Vein endothelial cell (primary cell): ENCODE results near the genes PDE4C, PGPEP1 and ARMC6.

DNA sequence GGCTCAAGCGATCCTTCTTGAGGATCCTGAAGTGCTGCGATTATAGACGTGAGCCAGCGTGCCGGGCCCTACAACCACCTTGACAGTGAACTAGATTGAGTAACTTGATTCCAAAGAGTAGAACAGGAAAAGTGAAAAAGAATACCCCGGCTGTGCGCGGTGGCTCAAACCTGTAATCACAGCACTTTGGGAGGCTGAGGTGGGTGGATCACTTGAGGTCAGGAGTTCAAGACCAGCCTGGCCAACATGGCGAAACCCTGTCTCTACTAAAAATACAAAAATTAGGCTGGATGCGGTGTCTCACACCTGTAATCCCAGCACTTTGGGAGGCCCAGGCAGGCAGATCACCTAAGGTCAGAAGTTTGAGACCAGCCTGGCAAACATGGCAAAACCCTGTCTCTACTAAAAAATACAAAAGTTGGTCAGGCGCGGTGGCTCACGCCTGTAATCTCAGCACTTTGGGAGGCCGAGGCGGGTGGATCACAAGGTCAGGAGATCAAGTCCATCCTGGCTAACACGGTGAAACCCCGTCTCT lies 5.6 kb downstream of the IFI30 start:
- CAGE, long polyA plus RNA, result no peak

GRCh38 chr19:18224908-18225424 lies 1.3 kb downstream of the PDE4C start:
- CAGE, long polyA plus RNA, result no peak

GRCh38 chr19:18225520-18226801 lies at the start of gene PDE4C:
Gene PDE4C (minus strand): TSS chr19:18226438.
- CAGE, long polyA plus RNA, result no peak

GRCh38 chr19:18340207-18340973 lies at the start of gene PGPEP1:
Gene PGPEP1 (plus strand): TSS chr19:18340598.
- CAGE, long polyA plus RNA, result no peak

- CAGE, long polyA plus RNA, result no peak
These were observed 746 bp downstream of the GDF15 start for GRCh38 chr19:18386750-18387058.

DNA sequence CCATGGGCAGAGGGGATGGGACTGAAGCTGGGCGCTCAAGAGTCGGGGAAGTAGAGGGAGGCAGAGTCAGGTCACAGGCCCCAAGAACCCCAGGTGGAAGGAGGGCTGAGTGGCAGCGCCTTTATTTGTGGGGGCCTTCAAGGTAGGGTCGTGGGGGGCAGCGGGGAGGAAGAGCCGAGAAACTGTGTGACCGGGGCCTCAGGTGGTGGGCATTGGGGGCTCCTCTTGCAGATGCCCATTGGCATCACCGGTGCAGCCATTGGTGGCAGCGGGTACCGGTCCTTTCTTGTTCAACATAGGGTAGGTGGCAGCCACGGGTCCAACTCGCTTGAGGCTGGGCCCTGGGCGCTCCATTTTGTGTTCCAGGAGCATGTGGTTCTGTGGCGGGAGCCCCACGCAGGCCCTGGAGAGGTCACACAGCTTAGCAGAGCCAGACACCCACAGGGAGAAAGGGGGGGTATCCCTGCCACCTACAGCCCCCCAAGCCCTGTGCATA lies 3.2 kb downstream of the ISYNA1 start:
- CAGE, long polyA plus RNA, result no peak

GRCh38 chr19:18457980-18458355 lies 20.0 kb upstream of the ISYNA1 start:
- CAGE, long polyA plus RNA, result no peak

DNA sequence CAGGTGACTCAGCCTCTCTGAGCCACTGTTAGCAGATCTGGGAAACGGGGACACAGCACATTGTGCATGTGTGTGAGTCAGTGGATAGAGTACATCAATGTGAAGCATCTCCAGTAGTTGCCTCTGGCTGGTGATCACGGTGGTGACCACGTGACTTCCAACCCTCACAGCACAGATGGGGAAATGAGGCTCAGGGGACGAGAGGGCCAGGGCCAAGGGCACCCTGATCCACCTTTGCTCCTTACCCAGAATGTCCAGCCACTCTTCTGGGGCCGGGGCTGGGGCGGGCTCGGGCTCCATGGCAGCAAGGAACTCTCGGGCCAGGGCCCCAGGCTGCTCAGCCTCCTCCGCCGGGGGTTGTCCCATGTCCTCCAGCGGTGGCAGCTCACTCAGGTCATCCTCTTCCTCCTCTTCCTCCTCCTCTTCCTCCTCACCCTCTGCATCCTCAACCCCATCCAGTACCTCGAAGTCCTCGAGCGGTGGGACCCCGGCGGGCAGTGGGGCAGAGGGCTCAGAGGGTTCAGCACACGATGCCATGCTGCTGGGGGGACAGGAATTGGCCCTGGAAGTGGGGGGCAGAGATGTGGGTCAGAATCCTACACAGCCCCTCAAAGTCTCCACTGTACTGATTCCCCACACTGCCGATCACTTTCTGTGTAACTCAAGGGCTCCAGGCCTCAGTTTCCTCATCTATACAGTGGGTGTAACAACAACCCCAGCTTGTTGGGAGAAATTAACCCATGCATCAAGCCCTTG lies 1.8 kb downstream of the FKBP8 start:
- CAGE, long polyA plus RNA, result no peak

DNA sequence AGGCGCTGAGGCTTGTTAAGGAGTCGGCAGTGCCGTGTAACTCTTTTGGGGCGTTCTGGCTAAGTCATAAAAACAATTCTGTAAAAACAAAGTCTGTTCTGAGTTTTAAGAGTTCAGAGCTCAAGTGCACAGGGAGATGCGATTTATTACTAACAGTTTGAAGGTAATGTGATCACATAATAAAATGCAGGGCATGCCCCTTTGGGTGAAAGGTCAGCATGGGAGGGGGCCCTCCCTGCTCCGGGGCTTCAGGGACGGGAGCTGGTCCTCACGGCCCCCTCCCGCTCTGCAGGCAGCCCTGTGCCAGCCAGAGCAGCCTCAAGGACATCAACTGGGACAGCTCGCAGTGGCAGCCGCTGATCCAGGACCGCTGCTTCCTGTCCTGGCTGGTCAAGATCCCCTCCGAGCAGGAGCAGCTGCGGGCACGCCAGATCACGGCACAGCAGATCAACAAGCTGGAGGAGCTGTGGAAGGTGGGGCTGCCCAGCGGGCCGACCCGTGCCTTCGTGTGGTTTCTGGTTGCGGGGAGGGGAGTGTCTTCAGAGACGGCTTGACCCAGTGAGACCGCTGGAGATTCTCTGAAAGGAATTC lies 18.7 kb downstream of the UPF1 start:
- CAGE, long polyA plus RNA, result no peak

DNA sequence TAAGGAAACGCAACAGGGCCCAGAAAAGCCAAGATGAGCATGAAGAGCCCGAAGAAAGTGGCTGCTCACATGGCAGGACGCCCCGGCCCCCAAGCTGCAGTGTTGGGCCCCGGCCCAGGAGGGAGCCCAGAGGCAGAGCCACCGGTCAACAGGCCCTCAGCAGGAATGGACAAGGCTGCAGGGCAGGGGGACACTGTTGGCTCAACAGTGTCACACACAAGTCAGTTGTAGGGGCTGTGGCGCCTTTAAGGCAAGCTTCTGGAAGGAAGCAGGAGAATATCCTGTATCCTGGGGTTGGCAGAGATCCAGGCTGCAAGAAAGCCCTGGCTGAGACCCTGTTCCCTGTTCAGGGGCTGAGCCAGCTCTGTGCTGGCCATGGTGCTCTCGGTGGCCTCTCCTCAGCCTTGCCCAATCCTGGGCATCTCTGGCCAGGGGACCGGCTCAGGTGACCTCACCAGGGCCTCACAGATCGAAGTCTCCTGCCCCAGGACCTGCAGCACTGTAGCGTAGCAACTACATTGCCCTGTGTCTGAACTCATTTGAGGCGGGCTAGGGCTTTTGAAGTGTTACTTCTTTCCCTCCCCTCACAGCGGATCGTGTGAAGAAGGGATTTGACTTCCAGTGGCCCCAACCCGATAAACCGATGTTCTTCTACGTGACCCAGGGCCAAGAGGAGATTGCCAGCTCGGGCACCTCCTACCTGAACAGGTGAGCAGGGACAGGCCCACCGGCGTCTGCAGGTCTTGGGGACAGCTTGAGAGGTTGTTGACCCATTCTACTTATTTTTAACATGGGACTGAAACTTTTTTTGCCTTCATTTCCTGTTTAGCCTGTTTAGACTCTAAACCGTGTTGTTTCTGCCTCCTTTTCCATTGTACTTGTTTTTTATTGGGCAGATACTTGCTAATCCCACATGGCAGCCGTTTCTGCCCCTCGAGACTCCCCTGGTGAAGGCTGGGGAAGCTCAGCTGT lies 28.3 kb downstream of the UPF1 start:
- CAGE, long polyA plus RNA, result no peak

DNA sequence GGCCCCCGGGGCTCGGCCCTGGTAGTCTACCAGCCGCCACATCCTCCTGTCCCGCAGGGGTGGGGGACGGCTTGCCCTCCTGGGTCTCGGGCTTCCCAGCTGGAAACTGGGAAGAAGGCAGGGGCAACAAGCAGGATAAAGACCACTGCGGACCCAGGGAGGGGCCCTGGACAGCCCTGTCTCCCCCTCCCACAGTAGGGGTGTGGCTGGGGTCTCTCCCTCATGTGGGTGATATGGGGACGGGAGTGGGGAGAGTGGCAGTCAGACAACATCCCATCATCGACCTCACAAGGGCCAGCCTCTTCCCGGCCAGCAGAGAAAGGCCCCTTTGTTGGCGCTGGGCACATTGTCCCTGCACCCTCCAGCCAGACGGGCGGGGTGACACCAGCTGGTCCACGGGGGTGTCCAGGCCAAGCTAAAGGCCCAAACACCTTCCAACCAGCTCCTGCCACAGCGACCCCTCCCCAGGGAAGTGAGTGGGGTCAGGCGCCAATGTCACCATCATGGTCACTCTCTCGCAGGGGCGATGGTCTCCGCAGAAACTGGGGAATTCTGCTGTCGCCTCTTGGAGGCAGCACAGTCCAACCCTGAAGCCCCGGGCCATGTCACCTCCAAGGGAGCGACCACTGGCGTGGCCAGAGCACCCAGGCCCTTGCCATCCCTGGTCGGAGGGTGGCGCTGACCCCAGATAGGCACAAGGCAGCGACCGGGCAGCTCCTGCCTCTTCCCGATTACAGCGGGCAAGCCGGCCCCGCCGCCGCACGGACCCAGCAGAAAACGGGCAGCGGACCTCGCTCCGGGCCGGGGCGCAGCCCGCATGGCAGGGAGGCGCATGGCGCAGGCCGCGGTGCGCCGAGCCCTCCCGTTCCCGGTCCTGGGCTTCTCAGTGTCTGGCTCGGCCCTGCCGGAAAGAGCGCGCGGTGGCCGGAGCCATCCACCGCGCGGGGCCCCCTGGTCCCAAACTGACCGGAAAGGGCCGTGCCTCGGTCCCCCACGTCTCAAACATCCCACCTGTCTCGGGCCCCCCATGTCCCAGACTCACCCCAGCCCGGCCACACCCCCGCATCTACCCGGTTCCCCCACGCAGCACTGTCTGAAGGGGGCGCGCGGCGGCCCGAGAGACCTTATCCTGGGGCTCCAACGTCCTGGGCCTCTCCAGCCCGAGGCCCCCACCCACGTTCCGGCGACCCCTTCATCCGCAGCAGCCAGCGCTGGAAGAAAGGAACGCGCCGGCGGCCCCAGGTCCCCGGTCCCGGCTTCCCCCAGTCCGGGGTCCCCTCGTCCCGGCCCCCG lies 992 bp downstream of the CERS1 start:
- CAGE, long polyA plus RNA, result no peak

- CAGE, long polyA plus RNA, result no peak
These were observed 549 bp upstream of the CERS1 start for GRCh38 chr19:18896501-18896913.

DNA sequence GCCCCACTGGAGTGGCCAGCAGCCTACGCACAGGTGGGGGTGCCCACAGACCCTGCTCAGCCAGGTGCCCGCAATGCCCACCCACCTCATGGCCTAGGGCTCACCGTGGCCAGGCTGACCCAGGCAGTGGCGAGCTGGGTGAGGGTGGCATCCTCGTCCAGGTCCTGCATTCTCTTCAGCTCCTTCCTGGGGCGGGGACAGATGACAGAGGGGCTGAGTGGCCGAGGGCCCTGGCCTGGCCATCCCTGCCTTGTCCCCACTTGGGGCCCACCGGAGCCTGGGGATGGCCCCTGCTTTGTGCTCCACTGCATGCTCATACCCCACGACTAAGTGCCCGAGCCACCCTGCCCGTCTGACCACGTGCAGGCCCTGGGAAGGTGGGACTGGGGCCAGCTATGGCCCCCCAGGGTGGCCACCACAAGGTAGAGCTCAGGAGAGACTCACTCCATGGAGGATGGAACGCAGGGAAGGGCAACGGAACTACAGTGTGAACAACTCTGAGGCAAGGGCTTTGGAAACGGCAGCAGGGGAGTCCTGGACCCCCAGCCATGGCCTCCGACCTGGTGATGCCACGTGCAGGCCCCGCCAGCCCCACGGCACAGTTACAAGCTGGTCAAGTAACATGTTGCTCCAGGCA lies 8.8 kb upstream of the CERS1 start:
- CAGE, long polyA plus RNA, result no peak

DNA sequence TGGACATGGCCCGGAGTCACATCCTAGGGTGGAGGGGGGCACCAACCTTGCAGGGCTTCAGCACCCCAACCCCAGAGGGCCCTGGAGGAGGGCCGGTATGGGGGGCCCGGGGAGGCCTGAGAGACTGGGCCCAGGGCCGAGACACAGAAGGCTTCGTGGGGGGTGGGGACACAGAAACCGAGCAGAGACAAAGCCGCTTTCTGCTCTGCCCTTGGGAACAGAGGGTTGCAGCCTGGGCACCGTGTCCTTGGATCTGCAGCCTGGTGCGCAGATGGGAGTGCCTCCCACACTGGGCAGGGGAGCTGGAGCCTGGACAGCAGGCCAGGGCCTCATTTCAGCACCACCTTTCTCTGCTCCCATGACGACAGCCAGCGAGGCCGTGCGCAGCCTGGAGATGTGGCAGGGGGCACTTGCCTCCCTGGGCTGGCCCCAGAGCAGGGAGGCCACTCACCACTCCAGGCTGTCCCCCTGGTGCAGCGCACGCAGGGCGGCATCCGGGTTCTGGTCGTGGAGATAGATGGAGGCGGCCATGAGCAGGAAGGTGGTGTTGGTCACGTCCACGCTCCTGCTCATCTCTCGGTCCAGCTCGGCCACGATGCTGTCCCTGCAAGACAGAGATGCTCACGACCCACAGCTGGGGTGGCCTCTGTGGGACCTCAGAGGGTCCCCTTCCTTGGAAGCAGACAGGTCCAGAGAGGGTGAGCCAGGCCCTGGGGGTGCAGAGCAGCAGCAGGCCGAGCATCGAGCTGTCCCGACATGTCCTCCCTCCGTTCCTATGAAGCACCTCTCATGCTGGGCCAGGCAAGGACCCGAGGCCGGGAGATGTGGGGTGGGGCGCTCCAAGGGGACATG lies 10.8 kb upstream of the CERS1 start:
- CAGE, long polyA plus RNA, result no peak

- CAGE, long polyA plus RNA, result no peak
These were observed 5.0 kb downstream of the DDX49 start for GRCh38 chr19:18924133-18925242.

DNA sequence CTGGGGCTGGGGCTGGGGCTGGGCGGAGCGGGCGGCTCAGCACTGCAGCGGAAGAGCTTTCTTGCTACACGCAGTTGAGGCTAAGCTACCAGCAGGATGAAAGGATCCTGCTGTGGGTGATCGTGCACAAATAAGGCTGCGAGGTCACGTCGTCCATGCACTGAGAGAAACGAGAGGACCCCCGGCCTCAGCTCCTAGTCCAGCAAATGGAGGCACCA lies 20.8 kb upstream of the HOMER3 start:
- CAGE, long polyA plus RNA, result no peak

DNA sequence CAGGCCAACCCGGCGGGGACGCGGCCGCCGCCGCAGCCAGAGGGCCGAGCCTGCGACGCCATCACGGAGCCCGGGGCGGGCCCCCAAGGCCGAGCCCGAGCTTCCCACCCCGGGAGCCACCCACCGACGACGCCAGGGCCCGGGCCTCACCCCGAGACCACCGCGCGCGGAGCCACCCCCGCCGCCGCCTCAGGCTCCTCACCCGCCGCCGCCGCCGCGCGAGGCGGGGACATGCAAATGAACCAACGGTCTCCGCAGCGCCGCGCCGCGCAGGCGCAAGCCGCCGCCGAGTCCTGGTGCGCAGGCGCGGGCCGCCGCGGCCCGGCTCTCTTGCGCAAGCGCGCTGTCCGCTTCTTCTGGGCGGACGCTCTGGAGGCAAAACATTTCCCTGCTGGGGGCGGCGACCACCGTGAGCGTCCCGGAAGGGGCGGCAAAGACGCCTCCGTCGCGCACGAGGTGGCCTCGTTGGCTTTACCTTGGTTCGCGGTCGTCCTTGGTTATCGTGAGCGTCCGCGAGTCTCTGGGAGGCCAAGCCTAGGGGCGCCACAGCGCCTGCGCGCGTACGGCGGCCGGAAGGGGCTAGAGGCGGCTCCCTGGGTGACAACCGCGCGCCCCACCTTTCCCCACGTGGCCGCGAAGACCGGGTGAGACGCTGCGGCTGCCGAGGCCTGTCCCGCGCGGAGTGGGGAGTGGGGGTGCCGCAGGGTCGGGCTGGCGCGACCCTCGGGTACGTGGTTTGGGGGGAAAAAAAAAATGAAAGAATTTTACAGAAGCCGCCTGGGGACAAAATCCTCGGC lies at the start of gene ARMC6:
ARMC6 (plus strand) TSS at position 317 of the 797 bp plus-strand sequence.
- CAGE, long polyA plus RNA, result no peak

DNA sequence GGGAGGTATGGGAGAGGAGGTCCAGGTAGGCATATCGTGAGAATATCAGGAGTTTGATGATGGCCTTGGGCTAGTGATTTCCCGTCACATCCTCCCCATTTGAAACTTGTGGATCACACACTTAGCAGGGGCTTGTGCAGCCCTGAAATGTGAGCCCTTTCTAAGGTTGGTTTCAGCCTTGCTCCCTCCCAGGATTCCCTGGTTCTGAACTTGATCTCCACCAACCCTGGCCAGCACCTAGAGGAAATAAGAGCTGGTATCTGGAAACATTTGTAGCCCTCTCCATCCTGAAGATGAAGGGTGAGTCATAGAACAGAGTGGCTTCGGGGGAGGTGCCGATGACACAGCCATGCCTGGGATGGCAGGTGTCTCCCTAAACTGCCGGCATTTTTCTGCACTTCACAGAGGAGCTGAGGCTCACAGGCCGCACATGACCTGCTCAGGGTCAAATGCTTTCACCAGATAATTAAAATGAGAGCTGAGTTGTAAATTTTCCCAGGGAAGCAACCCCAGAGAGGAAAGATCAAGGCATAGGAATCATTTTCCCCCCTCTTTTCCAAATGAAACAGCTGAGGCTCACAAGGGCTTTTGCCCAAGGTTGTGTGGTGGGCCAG lies 1.4 kb upstream of the SLC25A42 start:
- CAGE, long polyA plus RNA, result no peak

- CAGE, long polyA plus RNA, result no peak
These were observed 32.9 kb downstream of the TMEM161A start for GRCh38 chr19:19105013-19106149.

GRCh38 chr19:19167375-19167858 lies 2.6 kb downstream of the MEF2B start:
- CAGE, long polyA plus RNA, result no peak